Heart (tissue), 3 donors: ENCODE results near the genes MOB3C, PDZK1IP1 and FOXD2.

DNA sequence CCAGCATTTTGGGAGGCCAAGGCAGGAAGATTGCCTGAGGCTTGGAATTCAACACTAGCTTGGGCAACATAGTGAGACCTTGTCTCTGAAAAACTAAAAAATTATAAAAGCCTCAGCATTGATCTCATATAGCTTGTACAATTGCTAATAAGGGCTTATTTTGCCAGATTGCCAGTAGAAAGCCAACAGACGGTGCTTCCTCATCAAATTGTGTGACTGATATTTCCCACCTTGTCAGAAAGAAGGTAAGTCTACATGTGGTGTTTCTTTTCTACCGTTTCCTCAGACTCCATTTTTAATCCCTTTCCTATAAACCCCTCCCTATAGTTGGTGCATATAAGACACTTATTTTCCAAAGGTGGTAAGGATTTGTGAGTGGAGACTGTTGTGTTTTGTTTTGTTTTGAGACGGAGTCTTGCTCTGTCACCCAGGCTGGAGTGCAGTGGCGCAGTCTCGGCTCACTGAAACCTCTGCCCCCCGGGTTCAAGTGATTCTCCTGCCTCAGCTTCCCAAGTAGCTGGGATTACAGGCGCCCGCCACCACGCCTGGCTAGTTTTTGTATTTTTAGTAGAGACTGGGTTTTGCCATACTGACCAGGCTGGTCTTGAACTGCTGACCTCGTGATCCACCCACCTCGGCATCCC lies 7.3 kb downstream of the CCDC17 start:
- RAMPAGE, long total RNA, 2 experiments: no peak in any of the 2 experiments

GRCh38 chr1:45650278-45651725 lies 26.9 kb upstream of the CCDC17 start:
- RAMPAGE, long total RNA, 2 experiments: no peak in any of the 2 experiments

- RAMPAGE, long total RNA, 2 experiments: no peak in any of the 2 experiments
Observed at GRCh38 chr1:45658039-45658539, 28.2 kb downstream of the GPBP1L1 start.

DNA sequence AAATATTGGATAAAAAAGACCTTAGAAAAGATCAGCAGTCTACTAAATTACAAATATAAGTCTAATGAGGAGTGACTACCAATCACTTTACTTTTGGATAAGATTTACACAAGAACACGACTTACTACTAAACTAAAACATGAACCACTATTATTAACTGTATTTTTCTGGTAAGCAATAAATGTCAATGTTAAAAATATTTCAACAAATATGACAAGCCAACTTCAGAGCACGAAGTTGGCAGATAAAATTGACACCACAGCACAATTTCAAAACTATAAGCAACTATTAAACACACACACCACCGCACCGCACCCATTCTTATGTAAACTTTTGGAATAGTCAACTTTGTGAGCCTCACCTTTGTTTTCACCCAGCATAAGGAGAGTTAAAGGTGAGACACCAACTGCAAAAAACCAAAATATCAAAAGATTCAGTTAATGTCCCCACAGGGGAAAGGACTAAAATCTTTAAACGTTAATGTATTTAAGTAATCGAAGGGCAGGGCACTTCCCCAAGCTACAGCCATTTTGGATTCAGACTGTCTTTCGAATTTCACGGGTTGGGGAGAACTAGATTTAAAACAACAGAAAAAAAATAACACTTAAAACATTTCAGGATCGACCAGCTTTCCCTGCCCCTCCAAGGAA lies 993 bp downstream of the GPBP1L1 start:
- RAMPAGE, long total RNA, 2 experiments: no peak in any of the 2 experiments

DNA sequence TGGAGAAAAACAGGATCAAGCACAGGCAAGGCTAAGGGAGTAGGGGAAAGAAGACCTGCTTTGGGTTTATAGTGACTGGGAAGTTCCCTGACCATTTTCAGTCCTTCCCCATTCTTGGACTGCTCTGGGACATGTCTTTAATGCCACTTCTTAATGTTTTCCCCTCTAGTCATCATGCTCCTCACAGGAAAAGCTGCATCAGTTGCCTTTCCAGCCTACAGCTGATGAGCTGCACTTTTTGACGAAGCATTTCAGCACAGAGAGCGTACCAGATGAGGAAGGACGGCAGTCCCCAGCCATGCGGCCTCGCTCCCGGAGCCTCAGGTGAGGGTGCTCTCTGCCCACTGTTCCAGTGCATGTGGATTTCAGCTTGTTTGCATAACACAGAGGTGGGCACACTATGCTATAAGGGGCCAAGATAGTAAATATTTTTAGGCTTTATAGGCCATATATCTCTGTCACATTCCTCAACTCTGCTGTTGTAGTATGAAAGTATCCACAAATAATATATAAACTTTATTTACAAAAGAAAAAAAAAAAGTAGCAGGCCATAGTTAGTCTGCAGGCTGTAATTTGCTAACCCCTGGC lies 126.3 kb downstream of the PIK3R3 start:
- RAMPAGE, long total RNA, 2 experiments: no peak in any of the 2 experiments

GRCh38 chr1:46062469-46063260 lies 69.8 kb downstream of the PIK3R3 start:
- RAMPAGE, long total RNA, 2 experiments: no peak in any of the 2 experiments

DNA sequence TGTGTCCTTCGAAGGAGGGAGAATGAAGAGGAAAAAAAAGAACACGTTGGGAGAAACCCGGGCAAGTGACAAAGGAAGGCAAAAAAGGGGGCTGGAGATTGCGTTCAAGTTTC lies 255 bp downstream of the PIK3R3 start:
- RAMPAGE, long total RNA, 2 experiments: no peak in any of the 2 experiments

DNA sequence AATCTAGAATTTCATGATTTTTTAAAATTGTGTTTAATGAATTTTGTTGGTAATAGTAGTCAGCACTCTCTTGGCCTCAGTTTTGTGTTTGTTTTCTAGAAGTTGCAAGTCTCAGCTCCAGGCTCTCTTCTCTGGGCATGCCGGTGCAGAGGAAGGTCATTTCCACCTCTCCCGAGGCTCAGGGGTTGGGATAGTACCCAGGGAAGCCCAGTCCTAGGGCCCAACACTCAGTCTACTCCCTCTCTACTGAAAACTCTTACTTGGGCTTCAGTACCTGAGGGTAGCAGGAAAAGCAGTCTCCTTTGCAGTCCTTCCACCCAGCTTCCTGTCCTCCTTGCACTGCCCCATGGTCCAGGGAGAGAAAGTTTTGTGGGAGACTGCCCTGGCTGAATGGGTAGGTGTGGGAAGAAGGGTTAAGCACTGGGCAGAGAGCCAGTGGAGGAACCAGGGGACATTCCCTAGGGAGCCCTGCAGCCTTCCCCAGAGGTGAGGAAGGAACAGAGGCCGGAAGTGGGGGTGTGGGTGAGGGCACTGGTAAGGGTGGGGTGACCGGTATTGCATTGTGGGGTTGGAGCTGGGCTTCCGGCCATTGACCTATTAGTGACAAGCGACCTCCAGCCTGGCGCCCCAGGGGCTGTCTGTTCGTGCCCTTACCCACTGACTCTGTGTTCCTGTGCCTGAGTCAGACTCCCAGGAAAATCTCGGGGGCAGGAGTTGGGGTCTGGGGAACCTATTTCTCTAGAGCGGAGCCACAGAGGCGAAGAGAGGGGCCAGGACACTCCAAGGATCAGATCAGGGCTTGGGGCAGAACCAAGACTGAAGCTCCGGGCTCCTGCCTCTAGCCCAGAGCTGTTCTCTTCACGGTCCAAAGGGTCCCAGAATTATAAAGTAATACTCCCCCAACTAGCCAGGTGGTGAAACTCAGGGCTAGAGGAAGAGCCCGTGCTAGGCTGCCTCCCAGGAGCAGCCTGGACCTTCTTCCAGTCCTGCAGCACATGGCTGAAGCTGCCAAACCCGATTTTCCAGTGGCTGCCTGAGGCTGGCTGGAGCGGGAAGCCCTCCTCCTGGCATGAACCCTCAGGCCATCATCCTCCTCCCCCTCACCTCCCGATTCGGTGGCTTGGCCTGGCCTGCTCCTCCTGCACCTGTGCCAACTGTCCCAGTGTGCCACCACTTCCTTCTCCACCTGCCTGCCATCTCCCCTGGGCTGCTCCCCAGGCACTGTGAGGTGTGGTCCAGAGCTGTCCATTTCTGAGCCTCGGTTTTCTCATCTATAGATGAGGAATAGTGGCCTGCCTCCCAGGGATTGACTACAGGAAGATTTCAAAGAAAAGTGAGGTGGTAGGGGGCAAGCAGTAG lies 3.4 kb upstream of the TSPAN1 start:
- RAMPAGE, long total RNA, 2 experiments: no peak in any of the 2 experiments

- RAMPAGE, long total RNA, 2 experiments: no peak in any of the 2 experiments
Observed at GRCh38 chr1:46466200-46466883, 23.3 kb upstream of the DMBX1 start.

GRCh38 chr1:46522979-46523390 lies 12.3 kb downstream of the TMEM275 start:
- RAMPAGE, long total RNA, 2 experiments: no peak in any of the 2 experiments

GRCh38 chr1:46549632-46550013 lies 1.8 kb downstream of the KNCN start:
- RAMPAGE, long total RNA, 2 experiments: no peak in any of the 2 experiments

GRCh38 chr1:46616164-46617465 lies at the start of gene MOB3C:
Gene MOB3C (minus strand): TSS chr1:46616811.
- RAMPAGE, long total RNA, 2 experiments: start-site peak on the minus strand in 1 of 2 experiments, at chr1:46616836-46616872 at its widest, 68 reads per replicate

GRCh38 chr1:46749348-46749779 lies 30.4 kb upstream of the EFCAB14 start:
- RAMPAGE, long total RNA, 2 experiments: no peak in any of the 2 experiments

- RAMPAGE, long total RNA, 2 experiments: no peak in any of the 2 experiments
Observed at GRCh38 chr1:46754515-46755089, 35.7 kb upstream of the EFCAB14 start.

- RAMPAGE, long total RNA, 2 experiments: no peak in any of the 2 experiments
Observed at GRCh38 chr1:46962345-46962777, 21.1 kb upstream of the CYP4A11 start.

DNA sequence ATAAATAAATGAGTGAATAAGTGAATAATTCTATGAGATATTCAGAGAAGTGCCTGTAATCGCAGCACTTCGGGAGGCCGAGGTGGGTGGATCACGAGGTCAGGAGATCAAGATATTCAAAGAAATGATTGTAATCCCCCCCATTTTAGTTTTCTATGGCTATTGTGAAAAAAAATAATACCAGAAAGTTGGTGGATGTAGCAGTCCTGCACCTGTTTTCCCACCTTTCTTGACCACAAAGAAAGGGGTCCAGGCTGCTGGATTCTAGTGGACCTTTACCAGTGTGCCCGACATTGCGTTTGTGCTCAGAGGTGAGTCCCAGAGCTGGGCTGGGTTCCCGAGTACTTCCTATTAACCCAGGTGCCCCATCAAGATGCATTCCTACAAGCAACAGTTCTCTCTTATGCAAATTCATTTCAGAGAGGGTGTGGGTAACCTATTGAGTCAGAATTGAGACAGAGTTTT lies 7.6 kb upstream of the CYP4A22 start:
- RAMPAGE, long total RNA, 2 experiments: no peak in any of the 2 experiments

GRCh38 chr1:47189526-47190673 lies at the start of gene PDZK1IP1:
Gene PDZK1IP1 (minus strand): TSS chr1:47190036.
- RAMPAGE, long total RNA, 2 experiments: no peak in any of the 2 experiments

GRCh38 chr1:47212772-47213873 lies 18.9 kb downstream of the TAL1 start:
- RAMPAGE, long total RNA, 2 experiments: no peak in any of the 2 experiments

DNA sequence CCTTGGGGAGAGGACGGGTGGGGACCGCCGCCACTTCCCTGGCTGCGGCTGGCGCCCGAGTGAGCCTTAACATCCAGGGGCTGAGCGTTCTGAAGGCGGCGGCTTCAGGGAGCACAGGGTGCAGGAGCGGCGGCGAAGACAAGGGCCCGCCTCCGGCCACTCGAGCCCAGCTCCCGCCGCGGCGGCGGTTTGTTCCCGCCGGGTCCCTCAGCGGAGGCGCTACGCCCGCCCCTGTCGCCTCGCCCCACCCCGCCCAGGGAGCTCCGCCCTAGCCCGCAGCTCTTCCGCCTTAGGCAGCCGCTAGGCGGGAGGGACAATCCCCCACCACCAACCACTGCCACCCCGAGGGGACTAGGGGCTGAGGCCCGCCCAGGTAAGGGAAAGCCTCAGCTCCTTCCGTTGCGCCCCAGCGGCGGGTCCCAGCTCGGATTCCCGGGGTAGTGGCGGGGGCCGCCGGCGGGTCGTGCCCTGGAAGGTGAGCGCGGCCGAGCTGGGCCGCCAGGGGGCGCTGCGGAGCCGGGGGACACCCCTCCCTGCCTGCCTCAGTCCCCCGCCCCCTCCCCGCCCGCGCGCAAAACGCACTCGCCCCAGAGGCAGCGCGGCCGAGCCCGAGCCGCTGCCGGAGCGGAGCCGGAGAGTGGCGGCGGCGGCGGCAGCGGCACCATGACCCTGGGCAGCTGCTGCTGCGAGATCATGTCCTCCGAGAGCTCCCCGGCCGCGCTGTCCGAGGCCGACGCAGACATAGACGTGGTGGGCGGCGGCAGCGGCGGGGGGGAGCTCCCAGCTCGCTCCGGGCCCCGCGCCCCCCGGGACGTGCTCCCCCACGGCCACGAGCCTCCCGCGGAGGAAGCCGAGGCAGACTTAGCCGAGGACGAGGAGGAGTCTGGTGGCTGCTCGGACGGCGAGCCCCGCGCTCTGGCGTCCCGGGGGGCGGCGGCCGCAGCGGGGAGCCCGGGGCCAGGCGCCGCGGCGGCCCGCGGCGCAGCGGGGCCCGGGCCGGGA lies at the start of gene FOXD2:
FOXD2 (plus strand) TSS at position 572 of the 1,002 bp plus-strand sequence.
- RAMPAGE, long total RNA, 2 experiments: no peak in any of the 2 experiments

DNA sequence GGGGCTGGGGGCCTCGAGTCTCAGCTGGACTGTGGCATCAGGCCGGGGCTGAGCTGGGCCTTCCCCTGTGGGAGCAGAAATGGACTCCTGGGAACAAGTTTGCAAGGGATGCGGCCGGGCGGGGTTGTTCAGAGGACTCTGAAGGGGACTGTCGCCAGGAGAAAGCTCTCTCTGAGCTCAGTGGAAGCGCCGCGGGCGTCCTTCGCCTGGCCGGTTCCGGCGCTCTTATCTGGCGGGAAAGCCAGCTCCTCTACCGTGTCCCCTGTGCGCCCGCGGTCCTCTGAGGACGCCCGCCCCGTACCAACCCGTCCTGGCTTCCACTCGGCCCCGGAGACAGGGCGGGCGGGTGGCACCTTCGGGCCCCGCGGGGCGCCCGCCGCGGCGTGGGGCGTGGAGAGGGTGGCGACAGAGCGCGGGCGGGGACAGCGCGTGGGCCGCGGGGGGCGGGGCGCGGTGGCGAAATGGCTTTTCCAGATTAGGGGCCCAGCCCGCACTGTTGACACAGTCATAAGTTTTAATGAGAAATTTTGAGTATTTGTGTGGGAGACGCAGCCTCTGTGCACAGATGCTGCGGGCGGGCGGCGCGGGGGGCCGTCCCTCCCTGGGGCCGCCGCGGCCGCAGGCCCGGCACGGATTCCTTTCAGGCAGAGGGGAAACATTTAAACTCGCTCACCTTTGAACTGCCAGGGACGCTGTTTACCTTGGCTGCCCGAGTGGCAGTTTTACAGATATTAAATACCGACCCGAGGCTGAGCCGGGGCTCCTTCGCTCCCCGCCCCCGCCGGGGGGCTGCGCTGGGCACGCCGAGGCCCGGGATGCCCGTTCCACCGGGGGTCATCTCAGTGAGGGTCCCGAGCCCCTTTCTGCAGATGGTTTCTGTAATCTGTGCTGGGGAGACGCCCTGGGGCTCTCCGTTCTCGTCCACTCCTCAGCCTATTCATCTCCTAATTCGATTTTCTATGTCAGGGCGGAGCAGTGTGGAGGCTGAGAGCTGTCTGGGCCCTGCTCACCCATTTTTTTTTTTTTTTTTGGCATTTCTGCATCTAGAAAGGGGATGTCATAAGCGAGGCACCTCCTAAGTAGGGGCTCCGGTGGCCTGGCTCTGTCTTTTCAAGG lies 70.4 kb downstream of the FOXD2 start:
- RAMPAGE, long total RNA, 2 experiments: no peak in any of the 2 experiments